PC-3 (cell line): ENCODE measurements around a stretch of chr4.

DNA sequence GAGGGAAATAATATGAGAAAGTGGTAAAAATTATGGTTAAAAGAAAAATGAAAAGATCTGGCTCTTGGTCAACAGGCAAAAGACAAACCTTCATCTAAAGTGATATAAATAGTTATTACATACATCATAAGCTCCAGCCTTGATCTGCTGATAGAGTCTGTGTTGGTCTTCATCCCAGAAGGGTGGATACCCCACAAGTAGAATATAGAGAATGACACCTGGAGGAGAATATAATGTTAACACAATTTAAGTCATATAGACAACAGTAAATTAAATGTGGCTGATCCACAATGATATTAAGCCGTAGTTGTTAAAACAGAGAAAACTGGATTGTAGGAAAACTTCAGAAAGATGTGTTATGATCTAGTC is 244.1 kb downstream of the CAMK2D start:
- RAMPAGE, long total RNA, result no peak

GRCh38 chr4:113547365-113548138 is 214.0 kb downstream of the CAMK2D start:
- RAMPAGE, long total RNA, result no peak

- RAMPAGE, long total RNA, result no peak
Measured at GRCh38 chr4:113637861-113638465, 123.6 kb downstream of the CAMK2D start.

- RAMPAGE, long total RNA, result no peak
Measured at GRCh38 chr4:113729336-113729874, 32.1 kb downstream of the CAMK2D start.

DNA sequence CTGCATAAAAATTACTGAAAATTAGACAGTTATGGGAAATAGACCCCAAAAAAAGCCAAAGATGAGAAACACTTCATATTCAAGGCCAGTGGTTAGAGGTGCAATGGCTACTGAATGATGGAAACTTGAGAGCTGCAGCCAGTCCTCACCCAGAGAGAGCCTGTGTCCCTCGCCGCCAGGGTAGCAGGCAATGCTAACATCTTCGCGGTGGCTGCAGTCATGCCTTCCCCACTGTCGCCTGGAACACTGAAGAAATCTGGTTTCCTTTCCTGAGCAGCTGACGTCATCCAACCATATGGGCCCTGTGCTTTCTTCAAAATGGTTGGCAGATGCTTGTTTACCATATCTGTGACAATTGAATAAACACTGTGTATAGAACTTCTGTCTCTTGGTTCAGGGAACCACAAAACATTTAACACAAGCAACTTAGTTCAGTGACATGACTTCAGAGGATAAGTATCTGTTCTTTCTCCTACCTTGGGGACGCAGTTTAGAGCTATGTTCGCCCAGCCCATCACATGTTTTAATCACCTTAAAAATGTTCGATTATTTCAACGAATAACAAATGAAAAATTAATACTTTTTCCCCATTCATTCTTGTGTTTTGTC is 39.6 kb downstream of the PRSS12 start:
- RAMPAGE, long total RNA, result no peak

DNA sequence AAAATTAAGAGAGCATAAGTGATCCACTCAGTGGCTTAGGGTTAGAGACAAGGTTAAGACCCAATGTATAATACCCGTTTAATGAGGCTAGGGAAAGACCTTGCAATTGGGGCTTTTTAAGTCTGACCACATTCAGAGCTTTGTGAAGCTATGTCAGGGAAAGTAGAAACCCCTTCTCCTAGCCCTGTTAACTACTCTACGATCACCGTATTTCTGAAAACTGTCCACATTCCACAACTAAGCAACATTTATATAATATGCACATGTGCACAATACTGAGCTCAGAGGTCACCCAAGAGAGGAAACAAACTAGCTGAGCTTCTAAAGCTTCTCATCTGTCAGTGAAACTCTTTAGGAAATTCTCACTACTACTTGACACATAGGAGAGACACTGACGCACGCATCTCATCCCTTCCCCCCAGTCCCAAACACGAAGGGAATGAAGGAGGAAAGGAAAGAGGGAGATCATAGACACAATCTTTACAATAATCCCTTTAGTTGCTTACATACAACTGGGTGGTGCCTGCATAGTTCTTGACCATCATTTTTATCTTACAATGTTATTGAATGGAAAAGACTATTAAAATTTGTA is 56.2 kb downstream of the METTL14 start:
- RAMPAGE, long total RNA, result no peak

- RAMPAGE, long total RNA, result no peak
Measured at GRCh38 chr4:118765120-118765750, 70.7 kb downstream of the SEC24D start.

DNA sequence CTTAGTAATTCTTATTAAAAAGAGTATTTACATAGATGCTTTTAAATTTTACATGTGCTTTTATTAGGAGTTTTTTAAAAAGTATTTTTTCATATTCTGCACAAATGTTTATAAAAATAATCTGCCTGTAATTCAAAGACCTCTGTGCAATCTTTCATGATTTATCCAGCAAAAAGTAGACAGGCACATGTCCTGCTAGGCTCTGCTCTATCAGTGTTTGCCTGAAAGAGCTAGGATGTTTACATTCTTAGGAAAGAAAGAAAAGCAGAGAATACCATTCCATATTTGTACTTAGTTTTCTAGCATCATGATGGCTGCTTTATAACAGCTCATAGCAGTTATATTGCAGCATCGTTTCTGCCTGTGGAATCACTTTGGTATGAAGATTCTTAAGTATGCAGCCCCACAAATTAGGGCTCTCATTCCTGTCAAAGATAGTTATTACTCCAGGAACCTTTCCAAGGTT is 119.1 kb upstream of the MYOZ2 start:
- RAMPAGE, long total RNA, result no peak

GRCh38 chr4:119097384-119097972 is 38.2 kb upstream of the MYOZ2 start:
- RAMPAGE, long total RNA, result no peak

DNA sequence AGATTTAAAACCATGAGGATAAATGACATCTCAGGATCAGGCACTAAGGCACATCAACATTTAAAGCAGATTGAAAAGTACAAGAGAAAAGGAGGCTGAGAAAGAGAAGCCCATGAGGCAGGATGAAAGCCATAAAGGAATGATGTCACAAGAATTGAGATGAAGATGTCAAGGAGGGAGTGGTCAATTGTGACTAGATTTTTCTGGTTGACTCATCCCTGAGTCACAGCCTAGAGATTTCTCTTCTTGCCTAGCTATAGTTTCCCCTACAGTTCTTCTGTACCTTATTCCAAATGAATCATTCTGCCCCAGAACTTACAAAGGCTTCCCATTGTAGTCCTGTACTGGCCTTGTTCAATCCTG is 3.5 kb upstream of the USP53 start:
- RAMPAGE, long total RNA, result no peak

GRCh38 chr4:119284660-119285346 is 15.6 kb downstream of the C4orf3 start:
- RAMPAGE, long total RNA, result no peak

DNA sequence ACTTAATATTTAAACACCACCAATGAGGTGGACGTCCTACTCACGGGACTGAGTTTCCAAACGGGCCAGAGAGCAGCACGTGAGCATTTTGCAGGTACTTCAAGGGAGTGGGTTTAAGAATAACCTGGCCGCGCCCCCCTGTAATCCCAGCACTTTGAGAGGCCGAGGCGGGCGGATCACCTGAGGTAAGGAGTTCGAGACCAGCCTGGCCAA is 467 bp upstream of the C4orf3 start:
- RAMPAGE, long total RNA, result no peak

DNA sequence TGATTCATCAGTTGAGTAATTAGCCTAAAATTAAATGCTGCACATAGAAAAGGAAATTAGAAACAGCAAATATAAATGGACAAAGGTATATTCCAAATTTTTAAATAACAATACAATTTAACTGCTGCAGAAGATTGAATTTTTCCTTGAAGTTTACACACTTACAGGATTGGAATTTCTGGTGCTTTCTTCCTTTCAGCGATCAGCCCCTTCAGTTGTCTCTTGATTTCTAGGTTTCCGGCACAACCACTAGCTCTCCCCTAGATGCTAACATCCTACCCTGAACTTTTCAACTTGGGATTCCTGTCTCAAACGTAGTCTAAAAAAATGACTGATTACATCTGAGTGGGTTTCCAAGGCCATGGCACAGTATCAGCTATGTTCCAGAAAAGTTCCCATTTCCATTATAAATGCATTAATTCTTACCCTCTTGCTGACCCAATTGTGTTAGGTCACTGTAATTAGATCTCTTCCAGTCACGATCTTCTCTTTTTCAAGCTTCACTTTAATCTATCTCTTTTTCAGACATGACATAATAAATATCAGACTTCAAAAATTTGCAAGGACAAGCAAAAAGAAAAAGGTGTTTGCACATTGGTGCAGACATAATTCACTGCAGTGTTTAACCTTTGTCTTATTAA is 50.5 kb upstream of the PDE5A start:
- RAMPAGE, long total RNA, result no peak

DNA sequence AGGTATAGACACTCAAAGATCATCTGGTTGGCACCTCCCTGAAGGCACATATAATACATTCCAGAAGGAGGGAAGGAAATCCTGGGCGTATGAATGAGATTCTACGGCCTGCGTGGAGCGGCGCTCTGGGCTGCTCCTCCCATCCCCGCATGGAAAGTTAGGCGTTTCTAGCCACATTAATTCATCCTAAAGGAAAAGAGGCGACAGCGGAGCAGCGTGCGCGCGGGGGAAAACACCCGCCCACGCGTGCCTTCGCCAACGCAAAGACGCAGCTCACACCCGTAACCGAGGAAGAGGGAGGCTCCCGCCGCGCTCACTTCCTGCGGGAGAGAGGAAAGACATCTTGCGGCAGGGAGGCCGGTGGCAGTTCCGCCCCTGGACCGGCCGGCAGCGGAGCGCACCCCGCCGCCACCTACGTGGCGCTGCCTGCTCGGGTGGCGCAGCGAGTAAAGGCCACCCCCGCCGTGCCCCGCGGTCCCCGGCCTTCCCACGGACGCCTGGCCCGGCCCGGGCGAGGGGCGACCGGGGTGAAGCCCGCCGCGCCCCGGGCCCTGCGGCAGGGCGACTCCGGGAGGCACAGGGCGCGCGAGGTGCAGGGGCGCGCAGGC is 532 bp downstream of the PRDM5 start:
- RAMPAGE, long total RNA, result no peak

DNA sequence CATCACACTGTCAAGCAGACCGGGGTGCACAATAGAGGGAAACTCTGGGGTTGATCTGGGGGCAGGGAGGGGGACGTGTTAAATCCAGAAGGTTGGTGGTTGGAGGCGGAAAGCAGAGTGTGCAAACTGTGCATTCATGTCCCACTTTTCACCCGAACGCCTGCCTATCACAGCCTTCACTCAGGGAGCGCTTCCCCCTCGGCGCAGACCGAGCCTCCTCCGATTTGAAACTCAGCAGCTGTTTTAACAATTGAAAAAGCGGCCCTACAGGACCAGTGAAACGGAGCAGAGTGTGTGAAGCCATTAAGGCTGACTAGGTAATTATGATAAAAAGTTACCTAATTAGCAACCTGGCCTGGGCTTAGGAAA is 625 bp upstream of the NDNF start:
- RAMPAGE, long total RNA, result no peak

DNA sequence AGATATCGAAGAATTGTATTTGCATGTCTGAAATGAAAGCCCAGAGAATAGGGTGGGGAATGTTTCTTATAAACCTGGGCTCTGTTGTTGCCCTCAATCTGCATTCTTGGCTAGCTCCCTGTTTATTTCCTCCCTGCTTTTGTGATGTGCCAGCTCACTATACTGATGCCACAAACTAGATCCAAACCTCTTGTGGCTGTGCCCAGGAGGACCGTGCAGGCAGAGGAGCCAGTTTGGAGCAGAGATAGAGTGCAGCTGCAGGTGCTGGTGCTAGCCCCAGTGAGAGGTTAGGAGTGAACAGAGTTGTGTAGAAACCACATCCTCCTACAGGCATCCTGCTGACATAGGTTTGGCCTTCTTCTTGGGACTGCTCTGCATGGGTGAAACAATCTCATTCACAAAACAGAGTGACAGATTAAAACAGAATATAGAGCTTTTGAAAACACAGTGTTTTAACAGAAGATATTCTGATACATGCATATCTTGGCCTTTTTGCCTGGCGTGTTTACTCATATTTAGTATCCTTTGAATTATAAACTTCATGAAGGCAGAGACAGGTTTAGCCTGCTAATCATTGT is 25.7 kb upstream of the TNIP3 start:
- RAMPAGE, long total RNA, result no peak

DNA sequence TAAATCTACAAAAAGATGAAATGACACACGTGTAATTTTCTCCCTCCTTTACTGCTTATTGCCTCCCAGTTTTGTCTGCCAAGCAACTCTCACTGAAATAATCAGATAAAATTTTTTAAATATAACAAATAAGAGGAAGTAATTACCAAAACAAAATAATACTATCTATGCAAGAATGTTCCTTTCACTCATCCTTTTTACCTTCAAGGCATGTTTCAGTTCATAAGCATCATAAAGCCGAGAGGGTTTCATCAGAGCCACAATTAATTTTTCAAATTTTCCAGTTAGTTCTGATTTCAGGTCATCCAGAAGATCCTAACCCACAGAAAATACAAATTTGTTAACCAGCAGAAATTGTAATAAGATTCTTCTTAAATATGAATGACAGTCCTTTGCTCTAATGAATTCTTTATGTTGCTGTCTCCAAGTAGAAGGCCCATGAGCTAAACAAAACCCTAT is 13.6 kb downstream of the ANXA5 start:
- RAMPAGE, long total RNA, result no peak

GRCh38 chr4:122307915-122308382 is 70.9 kb upstream of the ADAD1 start:
- RAMPAGE, long total RNA, result no peak

GRCh38 chr4:122560096-122560437 is 60.8 kb downstream of the IL21 start:
- RAMPAGE, long total RNA, result no peak

- RAMPAGE, long total RNA, result no peak
Measured at GRCh38 chr4:122687521-122688175, 44.9 kb upstream of the BBS12 start.